PFSK-1 (cell line): ENCODE measurements around a stretch of chr11.

DNA sequence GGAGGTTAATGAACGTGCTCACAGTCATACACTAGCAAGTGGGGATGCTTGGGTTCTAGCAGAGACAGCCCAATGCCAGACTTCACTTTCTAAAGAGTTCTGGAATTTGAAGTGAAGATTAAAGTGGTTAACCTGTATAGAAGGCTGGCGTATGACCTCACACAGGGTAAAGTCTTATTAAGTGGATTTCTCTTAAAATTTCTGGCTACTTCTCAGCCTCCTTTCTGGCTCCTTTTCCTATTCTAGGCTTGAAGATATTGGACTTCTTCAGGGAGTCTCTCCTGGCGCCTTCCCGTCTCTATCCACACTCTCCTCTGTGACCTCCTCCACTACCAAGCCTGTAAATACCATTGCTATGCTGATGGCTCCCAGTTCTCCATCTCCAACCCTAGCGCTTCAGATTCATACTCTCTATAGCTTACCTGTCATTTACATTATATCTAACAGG, 226.4 kb upstream of the DDI1 start:
- RRBS: no CpG with 5 or more reads among the region's 5 CpGs

- RRBS: no CpG with 5 or more reads among the region's 2 CpGs
Observed at GRCh38 chr11:103908005-103908580, 128.3 kb upstream of the DDI1 start.

- RRBS: no CpG with 5 or more reads among the region's 3 CpGs
Observed at GRCh38 chr11:104161991-104162549, 1.9 kb downstream of the PDGFD start.

DNA sequence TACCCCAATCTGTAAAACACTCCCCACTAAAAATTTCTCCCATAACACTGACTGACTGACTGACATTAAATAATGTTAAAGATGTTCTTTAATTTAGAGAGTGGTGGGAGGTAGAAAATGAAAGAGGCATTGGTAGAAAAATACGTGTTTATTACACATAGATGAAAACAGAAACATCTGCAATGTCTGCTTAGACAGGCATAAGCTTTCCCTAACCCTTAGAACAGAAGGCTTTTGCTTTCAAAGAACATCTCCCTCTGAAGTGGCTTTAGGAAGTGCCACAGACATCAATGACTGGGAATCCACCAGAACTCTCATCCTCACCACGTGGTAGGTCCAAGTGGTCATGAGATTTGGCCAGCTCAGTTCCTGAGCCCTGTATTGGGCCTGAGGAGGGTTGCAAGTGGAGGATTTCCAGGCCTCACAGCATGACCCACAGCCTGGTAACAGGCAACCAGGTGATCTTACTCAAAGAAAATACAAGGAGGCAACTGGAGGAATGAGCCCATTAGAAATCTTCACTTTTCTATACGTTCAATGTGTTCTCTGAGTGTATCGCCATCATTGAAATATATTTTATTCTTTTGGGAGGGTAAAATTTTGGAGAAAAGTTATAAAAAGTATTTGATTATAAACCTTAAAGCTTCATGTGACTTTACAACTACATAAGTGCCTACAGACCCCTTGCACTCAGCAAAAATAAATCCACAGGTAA, 1.6 kb downstream of the CASP1 start:
- RRBS: no CpG with 5 or more reads among the region's 4 CpGs

GRCh38 chr11:105071369-105071678, 26.2 kb upstream of the CARD16 start:
- RRBS: no CpG with 5 or more reads among the region's 4 CpGs

GRCh38 chr11:105142092-105142500, 2.5 kb upstream of the CARD18 start:
- RRBS: no CpG with 5 or more reads among the region's 1 CpG

- RRBS: no CpG with 5 or more reads among the region's 1 CpG
Observed at GRCh38 chr11:106695557-106695797, 322.8 kb downstream of the GUCY1A2 start.

GRCh38 chr11:107455573-107456024, 2.0 kb downstream of the CWF19L2 start:
- RRBS: no CpG with 5 or more reads among the region's 5 CpGs

DNA sequence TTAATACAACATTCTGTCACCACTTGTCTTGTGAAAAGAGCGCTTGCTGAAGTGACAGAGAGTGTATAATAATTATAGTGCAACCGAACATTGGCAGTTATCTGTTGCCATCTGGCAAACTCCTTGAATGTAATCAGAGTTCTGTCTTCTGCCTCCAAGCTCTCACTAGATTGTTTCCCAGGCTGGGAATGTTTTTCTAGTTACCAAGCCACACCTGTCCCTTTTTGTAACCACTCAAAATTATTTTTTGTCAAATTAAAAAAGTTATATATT, 1.3 kb upstream of the SLN start:
- RRBS: no CpG with 5 or more reads among the region's 2 CpGs

DNA sequence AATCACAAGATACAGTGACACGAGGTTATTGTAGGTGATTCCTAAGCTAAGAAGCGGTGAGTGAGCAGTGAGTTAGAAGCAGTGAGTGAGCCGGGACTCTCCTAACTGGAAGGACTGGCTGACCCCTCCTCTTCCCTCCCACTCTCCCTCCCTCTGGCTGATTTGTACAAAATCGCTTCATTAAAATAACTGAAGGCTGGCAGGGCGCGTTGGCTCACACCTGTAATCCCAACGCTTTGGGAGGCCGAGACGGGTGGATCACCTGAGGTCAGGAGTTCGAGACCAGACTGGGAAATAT, 468 bp upstream of the SLC35F2 start:
- RRBS: no CpG with 5 or more reads among the region's 10 CpGs

GRCh38 chr11:107928012-107928287, 298 bp upstream of the RAB39A start:
- RRBS: under 1% methylated on average over 5 of the region's 11 CpGs

- RRBS: no CpG with 5 or more reads among the region's 8 CpGs
Observed at GRCh38 chr11:108224908-108225683, 2.2 kb downstream of the ATM start.

GRCh38 chr11:108238964-108239572, 16.2 kb downstream of the ATM start:
- RRBS: no CpG with 5 or more reads among the region's 1 CpG

DNA sequence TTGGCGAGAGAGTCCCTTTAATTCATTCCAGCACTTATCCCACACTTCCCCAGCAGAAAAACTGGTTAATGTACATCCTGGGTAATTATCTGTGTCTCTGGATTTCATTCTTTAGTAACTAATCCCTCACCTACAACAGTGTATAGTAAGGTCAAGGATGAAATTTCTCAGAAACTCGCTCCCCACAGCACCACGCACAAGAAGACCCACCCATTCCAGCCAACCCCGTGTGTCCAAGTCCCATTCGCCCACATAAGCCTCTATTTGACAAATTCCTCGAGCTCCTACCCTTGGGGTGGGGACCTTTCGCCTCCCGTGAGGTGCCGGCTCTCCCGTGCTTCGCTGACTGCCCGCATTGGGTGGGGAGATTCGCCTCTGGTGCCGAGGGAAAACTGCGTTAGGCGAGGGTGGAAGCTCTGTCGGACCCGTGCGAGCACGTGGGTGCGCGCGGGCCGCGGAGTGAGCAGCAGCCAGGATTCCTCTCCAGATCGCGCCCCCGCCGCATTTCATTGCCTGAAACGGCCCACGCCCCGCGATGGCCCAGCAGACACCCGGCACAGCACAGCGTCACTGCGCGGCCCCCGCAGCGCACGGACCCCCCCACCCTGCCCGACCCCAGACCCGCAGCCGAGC, 887 bp downstream of the EXPH5 start:
- RRBS: no CpG with 5 or more reads among the region's 43 CpGs

DNA sequence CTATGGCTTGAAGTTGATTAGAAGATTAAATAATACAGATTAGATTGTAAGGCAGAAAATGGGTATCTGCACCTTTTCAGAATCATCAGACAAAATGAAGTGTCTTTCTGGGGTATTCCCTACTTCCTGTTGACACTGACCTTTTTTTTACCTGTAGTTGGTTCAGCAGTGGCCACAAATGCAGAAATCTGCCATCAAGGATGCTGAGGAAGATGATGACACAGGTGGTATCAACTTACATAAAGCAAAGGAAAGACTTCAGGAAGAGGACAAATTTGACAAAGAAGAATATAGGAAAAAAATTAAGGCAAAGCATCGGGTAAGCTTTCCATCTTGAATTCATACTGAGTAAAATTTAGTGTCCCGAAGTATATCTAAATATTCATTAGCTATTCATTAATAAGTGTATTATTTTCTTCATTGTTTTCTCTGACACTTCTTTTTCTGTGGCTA, 176.3 kb downstream of the DDX10 start:
- RRBS: no CpG with 5 or more reads among the region's 2 CpGs

GRCh38 chr11:108967512-108968142, 302.8 kb downstream of the DDX10 start:
- RRBS: no CpG with 5 or more reads among the region's 9 CpGs

- RRBS: no CpG with 5 or more reads among the region's 2 CpGs
Observed at GRCh38 chr11:109707052-109707394, 285.0 kb downstream of the C11orf87 start.

GRCh38 chr11:110086746-110087379, 6.3 kb upstream of the ZC3H12C start:
- RRBS: no CpG with 5 or more reads among the region's 4 CpGs

DNA sequence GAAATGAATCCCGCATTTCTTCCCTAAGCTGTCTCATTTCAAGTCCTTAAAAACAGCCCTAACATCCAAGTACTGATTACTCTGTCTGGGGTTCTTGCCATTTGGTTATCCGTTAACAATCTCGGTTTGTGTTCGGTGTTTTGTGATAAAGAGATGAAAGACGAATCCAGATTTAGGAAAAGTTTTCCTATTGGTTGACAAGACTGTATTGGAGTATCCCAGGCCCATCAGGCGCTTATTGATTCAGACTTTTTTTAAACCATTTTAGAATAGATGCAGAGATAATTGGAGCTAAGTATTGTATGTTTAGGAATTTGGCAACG, 858 bp downstream of the ZC3H12C start:
- RRBS: no CpG with 5 or more reads among the region's 7 CpGs

GRCh38 chr11:110131632-110132067, 38.5 kb downstream of the ZC3H12C start:
- RRBS: no CpG with 5 or more reads among the region's 3 CpGs